Thoracic aorta endothelial cell (primary cell): ENCODE measurements around the gene UGT1A4.

- CAGE, long polyA plus RNA: no peak
Observed at GRCh38 chr2:233428970-233429982, 75.0 kb downstream of the DGKD start.

DNA sequence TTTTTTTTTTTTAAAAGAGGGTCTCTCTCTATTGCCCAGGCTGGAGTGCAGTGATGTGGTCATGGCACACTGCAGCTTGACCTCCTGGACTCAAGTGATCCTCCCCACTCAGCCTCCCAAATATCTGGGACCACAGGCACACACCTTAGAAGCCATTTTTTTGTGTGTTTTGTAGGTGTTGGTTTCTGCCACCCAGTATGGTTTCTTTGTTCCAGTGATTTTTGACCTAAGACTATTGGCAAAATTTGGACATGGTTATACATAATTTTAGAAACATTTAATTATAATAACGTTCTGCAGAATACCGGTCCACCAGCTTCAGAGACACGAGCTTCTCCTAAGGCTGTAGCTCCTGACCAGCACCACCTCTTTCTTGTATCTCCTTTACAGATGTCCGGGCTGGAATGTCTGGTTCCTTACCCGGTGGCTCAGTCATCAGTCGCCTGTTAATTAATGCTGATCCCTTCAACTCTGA, 97.3 kb downstream of the DGKD start:
- CAGE, long polyA plus RNA: no peak

DNA sequence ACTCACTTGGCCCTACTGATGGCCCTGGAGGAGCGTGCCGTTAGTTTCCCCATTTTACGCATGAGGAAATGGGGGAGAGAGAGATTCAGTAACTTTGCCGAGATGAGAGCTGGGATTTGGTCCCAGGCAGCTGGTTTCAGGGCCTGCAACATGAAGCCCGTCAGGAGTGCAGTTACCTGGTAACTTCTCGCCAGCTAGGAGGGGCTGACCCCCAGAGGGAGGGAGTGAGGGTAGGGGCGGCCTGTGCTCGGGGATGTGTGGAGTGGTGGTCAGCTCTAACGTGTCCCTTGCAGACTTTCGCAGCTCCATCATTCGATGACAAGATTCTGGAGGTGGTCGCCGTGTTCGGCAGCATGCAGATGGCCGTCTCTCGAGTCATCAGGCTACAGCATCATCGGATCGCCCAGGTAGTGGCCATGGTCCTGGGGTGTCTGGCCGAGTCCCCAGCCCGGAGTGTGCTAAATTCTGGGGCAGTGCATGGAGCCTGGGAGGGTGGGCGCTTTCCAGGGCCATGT, 103.8 kb downstream of the DGKD start:
- CAGE, long polyA plus RNA: no peak

DNA sequence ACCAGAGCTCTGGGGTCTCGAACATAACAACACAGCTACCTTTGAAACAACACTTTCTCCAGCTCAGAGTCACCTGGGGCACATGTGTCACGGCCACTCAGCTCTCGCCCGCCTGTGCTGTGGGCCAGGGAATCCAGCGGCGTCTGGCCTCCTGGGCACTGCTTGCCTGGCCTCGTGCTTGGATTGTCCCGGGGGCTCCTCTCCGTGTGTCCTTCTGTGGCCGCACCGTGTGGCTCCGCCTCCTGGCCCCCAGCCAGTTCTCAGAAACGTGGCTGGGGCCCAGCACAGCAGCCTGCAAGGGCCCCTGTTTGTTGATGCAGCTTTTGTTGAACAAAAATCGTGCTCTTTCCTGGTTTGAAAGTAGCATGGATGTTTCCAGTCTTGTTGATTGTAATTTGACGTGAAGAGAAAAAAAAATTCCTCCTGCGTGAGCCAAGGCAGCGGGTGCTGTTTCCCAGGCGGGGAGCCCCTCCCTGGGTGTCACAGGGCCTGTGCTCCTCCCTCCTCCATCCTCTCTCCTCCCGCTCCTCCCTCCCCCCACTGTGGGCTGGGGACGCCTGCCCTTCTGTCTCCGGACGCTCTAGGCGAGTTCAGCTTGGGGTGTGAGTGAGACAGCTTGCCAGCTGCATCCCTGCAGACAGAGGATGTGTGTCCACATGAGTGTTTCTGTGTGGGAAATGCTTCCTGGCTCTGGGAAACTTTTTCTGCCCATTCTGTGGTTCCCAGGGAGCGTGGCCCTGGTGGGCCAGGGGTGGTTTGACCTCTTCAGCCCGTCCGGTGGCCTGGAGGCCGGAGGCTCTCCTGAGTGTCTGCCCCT, 96.7 kb downstream of the USP40 start:
- CAGE, long polyA plus RNA: no peak

DNA sequence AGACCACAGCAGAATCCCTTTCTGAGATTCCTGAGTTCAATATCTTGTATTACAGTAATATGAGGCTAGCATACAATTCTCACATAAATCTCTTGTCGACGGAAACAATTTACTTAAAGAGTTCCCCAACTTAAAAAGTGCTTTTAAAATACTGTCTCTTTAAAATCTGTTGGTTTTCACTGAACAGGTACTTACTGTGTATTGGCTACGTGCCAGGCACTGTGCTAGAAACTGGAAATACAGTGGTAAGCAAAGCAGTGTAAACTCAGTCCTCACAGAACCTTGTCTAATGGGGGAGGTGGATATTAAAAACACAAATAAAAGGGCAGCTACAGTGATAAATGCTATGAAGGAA, 52.7 kb downstream of the USP40 start:
- CAGE, long polyA plus RNA: no peak

GRCh38 chr2:233718395-233718986, at the start of gene UGT1A4:
Gene UGT1A4 (plus strand): TSS chr2:233718736.
- CAGE, long polyA plus RNA: no peak

DNA sequence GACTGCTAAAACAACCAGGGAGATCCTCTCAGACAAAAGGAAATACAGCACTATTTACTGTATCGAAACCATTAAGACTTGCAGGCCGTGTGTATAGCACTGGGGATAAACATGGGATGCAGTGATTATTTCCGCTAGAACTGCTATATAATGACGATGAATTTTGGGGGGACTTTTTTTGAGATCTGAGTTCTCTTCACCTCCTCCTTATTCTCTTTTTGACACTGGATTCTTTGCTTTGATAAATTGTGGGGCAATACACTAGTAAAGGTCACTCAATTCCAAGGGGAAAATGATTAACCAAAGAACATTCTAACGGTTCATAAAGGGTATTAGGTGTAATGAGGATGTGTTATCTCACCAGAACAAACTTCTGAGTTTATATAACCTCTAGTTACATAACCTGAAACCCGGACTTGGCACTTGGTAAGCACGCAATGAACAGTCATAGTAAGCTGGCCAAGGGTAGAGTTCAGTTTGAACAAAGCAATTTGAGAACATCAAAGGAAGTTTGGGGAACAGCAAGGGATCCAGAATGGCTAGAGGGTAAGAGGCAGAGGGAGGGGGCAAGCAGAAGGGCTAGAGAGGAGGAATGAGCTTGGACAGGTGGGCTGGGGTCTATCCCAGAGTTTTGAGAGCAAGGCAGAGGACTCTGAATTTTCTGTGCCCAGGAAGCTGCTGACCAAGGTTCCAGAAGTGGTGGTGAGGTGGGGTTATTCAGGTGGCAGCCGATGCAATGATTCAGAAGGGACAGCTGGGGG, 3.4 kb upstream of the UGT1A1 start:
- CAGE, long polyA plus RNA: no peak

GRCh38 chr2:233853714-233854161, 597 bp downstream of the HJURP start:
- CAGE, long polyA plus RNA: no peak

DNA sequence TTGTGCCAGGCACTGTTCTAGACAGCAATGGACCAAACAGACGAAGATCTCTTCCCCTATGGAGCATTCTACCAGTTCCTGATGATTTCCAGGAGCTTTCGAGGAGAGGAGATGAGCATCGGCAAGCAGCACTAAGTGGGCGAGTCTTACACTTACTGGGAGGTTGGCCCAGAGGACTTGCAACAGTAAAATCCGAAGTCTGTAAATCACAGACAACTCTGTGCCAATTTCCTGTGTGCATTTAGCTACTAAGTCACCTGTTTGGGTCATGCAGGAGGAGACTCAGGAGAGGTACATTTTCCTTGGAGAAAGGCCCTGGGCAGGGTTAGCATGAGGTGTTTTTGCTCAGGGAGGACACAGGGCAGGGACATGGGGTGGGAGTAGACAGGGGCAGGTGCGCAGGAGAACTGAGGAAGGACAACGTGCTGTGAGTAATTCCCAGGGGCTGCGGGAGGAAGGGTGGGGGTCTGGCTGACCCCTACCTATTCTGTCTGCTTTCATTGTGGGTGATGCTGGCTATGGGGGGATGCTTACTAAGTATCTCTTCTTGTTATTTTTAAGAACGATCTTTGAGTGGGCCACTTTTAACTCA, 59.0 kb downstream of the TRPM8 start:
- CAGE, long polyA plus RNA: no peak

DNA sequence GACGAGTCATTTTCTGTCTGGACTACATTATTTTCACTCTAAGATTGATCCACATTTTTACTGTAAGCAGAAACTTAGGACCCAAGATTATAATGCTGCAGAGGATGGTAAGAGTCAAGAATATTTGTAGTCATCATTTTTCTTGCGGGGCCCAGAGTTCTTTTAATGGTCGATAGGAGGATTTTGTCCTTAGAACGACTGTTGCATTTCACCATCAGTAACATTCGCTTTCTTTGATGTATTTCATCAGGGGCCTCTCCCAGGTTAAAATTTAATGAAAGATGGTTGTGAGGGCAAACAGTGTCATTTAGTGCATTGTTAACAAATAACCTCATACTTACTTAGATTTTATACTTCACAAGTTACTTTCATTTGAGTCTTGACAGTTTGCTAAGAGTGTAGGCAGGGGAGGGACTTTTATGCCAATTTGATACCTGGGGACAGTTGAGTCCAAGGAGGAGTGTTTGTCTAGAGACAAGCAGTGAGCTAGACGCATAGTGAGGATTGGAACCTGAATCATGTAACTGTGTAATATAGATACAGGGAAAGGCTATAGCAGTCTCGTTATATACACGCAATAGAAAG, 64.7 kb downstream of the TRPM8 start:
- CAGE, long polyA plus RNA: no peak

GRCh38 chr2:234051685-234052184, 1.2 kb downstream of the SPP2 start:
- CAGE, long polyA plus RNA: no peak

- CAGE, long polyA plus RNA: no peak
Observed at GRCh38 chr2:234191782-234192189, 141.3 kb downstream of the SPP2 start.

DNA sequence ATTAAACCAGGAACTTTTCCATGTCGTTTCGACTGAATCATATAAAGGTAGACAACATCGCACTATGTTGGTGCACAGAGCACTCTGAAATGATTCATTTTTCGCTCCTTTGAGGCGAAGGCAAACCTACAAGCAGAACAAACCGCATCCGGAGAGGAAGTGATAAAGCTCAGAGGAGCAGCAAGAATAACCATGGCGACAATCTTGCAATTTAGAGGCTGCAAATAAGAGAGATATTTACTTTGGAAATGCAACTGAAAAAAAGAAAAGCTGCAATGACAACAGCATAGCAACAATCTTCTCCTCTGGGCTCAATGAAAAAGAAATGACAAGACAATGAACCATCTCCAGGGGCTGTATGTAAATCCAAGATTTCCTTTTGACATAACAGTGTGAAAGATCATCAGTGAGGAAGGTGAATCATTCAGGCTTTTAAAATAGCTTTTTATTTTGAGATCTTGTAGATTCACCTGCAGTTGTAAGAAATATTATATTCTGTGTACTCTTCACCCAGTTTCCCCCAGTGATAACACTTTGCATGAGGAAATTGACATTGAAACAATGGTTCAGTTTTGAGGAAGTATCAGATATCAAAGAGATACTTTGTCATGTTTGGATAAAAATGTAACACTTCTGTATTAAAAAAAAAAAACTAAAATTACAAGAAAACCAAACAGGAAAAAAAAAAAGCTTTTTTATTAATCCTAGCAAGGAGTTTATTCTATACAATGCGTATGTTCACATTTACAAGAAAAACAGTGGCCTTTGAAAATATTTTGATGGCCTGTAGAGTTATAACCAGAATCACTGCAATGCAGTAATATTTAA, 204.2 kb downstream of the ARL4C start:
- CAGE, long polyA plus RNA: no peak

DNA sequence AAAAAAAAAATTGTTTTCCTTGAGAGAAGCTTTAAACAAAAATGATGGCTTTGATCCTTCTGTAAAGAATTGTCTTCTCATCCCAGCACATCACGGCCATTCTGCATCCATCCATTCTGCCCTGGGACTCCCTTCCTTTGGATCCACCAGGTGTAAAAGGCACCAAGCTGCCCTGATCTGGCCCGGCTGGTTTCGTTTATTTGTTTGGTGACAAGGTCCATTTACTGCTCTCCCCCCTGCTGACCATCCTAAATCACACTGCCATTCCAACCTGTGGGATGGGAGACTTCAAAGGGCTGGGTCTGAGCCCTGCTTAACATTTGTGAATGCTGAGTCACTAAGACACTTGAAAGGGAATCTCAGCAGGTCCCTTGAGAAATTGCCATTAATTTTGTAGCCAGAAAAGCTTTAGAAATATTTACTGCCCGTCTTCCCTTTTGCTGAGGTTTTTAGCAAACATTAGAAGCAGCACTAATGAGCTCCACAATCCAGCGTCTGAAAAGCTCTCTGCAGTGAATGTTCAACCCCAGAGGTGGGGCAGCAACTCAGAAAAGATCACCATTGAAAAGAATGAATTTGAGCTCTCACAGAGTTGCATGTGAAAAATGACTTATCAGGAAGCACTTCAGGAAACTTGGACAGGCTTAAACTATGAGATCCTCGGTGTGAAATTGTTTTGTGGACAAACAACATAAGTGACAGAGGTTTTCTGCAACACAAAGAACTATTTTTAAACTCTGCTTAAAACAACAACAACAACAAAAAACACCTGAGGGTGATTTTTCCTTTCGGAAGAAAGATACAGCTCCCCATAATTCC, 133.8 kb downstream of the ARL4C start:
- CAGE, long polyA plus RNA: no peak

DNA sequence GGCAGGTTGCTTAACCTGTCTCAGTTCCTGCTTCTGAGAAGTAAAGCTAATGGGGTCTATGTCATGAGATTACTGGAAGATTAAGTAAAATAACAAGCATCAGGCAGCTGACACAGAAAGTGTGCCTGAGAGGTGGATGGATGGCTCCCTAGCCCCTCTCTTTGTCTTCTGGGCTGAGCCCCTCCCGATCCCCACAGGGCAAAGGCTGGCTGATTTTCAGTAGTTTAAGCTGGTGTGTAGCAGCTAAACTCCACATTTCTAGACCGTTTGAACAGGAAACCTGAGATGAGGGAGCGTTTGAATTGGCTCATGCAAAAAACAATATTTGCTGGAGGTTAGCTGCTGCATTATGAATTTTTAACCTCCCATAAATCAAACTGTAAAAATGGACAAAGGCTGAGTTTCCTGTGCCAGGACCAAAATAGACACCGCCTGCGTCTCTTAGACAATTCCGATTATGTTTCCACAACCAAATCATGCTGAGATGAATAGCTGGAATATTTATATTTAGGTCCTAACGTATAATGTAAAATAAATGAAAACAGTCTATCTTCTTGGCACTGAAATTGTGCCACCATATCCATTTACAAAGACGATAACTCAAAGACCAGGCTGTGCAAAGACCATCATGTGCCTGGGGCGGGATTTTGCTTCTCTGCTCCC, 194.0 kb upstream of the ARL4C start:
- CAGE, long polyA plus RNA: no peak

DNA sequence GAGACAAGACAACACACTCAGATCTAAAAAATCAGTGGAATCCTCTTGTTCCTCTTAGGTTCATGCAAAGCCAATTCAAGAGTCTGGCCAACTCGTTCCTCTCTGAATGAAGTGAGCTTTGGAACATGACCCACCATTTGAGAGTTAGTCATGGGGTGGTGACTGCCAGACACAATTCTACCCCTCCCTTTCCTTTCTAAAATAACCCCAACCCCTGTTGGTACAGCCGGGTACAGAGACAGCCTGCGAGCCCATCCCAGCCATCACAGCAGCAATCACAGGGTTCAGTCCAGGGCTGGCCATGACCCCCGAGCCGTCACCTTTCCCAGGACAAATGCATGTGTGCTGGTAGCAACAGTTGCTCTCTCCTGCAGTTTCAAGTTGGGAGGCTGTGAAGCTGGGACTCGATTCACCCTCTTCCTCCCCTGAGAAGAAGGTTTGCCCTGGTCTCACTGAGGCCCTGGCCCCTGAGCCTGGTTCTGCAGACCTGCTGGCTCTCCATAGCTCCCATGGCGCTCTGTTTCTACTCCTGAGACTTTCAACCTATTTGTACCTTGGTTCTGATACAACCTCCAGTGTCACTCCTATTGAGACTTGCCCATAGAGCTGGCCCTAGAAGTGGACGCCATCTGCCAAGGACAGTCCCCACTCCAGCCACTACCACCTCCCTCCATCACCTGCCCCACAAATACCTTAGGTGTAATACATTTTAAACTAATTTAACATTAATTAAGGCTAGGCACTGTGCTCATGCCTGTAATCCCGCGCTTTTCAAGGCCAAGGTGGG, 182.9 kb upstream of the SH3BP4 start:
- CAGE, long polyA plus RNA: no peak

DNA sequence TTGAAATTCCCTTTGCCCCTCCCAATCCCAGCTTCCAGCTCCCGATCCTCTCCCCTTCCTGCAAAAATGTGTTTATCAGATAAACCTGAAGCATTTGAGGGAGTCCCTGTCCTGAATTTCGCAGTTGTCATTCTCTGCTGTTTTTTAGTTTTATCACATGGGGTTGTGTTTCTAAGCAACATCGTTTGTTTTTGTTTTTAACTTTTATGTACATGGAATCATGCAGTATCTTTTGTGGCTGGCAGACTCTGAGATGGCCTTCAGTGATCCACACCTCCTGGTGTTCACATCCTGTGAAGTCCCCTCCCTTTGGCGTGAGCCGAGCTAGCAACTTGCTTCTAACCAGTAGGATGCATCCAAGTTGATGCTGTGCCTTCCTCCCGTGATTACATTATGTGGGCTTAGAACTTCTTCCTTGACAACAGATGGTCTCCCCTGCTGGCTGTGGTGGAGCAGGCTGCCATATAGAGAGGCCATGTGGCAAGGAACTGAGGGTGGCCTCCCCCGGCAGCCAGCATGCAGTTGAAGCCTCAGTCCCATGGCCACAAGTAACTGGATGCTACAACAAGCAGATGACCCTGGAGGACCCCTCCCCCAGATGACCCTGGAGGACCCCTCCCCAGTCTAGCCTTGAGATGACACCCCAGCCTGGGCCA, 27.5 kb downstream of the SH3BP4 start:
- CAGE, long polyA plus RNA: no peak

DNA sequence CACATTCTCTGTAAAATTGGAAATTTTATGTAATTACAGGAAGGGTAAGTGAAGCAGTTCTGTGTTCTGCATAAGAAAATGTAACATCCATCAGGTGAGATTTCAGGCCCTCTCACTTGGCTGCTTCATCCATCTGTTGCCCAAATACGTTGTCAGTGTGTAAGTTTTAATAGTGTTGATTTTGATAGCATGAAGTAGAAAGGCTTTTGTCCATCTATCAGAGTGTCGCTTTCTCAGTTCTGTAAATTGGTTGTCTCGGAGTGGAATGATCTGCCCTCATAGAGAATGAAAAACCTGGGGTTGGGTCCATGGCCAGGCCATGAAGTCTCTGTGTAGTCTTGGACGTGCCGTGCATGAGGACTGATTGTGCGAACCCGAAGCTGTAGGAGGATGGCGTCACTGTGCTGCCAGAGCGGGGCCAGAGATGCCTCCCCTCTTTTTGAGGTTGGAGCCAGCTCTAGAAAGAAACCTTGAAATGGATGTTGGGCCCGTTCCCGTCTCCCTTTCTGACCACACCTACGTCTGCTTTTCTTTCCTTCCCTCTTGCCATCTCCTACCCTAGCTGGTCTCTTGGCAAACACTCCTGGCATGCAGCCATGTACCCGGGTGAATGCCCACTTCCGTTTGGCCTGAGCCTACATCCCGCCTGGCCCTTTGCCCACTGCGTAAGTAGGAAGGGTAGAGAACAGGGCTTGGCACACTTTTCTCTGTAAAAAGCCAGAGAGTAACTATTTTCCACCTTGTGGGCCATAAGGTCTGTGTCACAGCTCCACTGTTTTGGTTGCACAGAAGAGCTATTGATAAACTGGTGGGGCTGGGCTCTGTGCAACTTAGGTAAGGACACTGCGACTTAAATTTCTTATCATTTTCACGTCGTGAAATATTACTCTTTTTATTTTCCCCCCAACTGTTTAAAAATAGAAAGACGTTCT, 37.3 kb downstream of the SH3BP4 start:
- CAGE, long polyA plus RNA: no peak

DNA sequence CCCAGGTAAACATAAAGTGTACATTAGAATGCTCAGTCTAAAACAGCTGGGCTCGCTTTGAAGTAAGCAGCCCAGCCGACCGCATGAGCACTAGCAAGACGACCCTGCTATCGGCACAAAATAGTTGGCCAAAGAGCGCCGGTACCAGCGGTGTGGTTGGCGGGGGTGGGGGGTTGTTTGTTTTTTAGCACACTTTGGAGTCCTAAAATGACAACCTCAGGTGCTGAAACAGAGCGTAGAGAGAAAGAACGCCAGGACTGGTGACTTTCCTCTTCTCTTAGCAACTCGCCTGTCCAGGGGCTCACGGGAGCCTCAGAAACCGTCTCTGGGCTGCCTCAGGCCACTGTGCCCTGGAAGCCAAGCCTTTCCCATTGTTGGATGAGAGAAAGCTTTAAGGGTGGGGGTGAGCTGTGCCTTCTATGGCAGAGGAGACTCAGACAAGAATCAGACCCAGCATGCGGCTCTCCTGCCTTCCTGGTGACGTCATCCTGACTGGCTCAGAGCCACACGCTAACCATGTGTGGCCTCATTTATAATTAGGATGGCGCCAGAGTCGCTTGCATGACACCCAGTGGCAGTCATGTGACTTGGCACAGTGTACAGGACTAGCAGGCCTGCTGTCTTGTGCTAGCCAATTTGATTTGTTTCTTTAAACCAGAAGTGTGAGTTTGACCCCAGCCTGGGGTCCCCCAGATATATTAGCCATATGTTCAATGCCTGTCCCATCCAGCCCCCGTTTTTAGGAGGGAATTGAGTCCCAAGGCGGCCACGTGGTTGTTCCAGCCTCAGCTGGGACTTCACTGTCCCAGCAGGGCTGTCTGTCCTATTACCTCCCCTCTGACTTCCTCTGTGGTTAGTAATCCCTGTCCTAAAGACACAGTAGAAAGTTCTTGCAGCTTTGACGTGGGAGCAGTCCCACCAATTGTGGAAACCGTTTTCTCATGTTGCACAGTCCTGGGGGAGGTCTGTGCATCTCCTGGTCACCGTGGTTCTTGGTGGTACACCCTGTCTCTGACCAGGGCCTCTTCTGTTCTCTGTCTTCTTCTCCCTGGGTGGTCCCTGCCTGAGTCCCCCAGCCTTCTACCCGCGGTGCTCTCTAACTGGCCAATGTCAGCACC, 99.2 kb downstream of the SH3BP4 start:
- CAGE, long polyA plus RNA: no peak

DNA sequence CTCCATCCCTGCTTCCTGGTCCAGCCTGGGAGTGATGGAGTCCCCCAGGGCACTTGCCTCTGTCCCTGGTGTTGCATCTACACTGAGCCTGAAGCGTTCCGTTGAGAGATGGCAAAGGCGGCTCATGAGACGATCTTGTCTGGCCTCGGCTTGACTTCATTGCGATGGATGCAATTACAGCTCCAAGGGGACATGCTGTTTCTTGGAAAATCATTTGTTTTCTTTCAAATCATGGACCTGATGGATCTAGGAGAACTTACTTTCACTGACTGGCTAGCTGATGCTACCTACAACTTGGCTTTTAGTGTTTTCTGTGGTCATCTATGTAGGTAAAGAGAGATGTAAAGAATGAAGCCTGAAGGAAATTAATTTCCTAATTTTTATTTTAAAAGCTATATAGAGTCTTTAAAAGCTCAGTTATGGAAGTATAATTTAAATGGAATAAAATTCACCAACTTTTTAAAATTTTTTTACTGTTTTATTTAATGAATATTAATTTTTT, 193.1 kb downstream of the SH3BP4 start:
- CAGE, long polyA plus RNA: no peak